Anterior vena cava (tissue), 1 donor: Measurements from ENCODE around the gene SLC49A4.

DNA sequence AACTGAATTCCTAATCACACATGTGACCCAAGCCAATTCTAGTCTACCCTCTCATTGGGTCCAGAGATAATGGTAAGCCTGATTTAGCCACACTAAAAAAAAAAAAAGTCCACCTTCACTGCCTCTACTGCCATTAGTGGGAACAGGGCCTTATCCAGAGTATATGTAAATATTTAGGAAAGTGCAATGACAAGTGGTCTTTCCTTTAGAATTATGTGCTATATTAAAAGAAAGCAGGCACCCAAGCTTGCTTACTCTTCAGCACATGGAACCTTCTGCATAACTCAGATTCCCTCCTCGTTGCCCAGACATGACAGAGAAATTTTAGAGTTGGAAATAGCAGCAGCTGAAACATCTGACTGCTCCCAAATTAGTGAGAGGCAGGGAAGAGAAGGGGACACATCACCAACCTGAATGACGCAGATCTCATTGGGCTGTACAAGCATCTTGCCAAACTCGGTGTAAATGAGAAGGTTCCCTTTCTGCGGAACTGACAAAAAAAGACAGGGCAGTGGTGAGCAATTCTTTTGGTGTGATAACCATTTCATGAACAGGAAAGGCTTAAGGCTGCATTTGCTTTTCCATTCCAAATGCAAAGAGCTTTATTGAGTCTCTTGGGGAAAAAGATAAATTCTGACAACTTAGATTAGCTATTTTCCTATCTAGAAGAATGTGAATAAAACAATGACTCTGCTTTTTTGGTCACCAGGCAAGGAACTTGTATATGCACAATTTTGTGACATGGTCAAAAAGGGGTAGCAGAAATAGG lies 35.3 kb downstream of the HGD start:
- PRO-cap = no peak

GRCh38 chr3:120683162-120683645 lies 1.2 kb upstream of the HGD start:
- PRO-cap = no peak

GRCh38 chr3:120693639-120694165 lies 11.7 kb upstream of the HGD start:
- PRO-cap = no peak

- PRO-cap = no peak
Observed at GRCh38 chr3:120833337-120833829, 74.6 kb upstream of the STXBP5L start.

DNA sequence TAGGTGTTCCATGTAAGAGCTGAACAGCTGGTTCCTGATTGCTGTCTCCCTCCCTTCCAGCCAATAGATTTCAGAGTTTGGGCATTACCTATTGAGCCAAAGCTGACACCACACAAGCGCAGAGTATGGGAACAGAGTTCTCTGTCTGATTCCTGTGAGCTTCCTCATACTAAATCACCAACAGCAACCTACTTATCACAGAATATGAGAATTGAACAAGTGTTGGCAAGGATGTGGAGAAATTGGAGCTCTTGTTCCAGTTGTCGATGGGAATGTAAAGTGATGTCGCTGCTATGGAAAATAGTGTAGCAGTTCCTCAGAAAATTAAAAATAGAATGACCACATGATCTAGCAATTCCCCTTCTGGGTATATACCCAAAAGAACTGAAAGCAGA lies 33.3 kb downstream of the CD86 start:
- PRO-cap = no peak

DNA sequence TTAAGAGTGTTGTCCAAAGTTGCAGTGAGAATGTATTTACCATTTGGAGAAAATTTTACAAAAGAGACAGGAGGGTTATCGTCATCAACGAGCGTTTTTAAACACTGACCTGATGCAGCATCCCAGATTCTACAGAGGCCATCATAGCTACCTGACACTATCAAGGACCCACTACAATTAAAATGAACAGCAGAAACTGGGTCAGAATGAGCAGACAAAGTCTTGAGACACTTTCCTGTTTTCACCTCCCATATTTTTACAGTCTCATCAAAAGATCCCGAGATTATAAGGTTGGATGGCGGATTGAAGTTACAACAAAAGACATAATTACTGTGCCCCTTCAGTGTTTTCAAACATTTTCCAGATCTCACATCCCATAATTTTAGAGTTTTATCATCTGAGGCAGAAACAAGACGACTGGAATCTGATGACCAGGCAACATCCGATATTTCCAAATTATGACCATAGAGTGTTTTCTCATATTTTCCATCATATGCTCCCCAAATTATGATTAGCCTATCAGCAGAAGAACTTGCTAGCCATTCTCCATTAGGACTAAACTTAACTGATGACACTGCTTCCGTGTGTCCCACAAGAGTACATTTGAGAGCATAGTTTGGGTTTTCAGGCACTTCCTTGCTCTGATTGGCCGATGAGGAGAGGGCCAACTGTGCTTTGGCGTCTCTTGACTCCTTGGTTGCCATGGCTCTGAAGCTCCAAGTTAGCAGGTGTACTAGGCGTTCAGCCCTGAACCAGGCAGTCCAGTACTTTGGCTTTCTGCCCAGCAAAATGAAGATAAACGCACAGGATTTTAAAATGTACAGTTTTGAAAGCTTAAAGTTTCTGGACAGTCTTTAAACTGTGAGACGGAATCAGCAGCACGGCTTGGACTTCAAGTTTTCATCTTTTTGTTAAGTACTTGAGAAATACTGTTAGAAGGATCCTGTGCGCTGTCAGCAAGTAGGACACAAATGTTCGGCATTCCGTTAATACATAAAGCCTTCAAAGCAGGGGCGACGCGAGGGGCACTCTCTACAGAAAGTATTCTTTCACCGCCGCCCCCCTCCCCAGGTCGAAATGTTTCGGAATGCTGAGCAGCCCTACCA lies 684 bp downstream of the WDR5B start:
- PRO-cap = no peak

- PRO-cap = no peak
Observed at GRCh38 chr3:122443452-122444262, 27.8 kb upstream of the WDR5B start.

DNA sequence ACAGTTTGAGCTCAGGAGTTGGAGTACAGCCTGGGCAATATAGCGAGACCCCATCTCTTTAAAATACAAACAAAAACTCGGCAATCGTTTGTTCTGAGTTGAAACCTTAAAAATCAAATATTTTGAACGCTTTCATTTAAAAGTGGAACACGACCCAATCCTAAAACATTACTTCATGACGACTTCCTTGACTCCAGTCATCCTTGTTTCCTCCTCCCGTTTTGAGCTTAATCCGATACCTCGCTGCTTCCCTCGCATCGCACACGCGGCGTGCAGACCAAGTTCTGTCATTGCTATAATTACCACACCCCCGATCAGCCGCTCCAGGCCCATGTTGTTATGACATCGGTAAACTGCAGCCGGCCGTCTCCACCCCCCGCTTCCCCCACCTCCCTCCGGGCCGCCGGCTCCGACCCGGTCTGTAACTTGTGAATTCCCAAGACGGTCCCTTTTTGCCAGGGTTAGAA lies 864 bp downstream of the KPNA1 start:
- PRO-cap = bidirectional peak, plus-strand start at position 358 of the sequence, minus-strand start at position 286 of the sequence

DNA sequence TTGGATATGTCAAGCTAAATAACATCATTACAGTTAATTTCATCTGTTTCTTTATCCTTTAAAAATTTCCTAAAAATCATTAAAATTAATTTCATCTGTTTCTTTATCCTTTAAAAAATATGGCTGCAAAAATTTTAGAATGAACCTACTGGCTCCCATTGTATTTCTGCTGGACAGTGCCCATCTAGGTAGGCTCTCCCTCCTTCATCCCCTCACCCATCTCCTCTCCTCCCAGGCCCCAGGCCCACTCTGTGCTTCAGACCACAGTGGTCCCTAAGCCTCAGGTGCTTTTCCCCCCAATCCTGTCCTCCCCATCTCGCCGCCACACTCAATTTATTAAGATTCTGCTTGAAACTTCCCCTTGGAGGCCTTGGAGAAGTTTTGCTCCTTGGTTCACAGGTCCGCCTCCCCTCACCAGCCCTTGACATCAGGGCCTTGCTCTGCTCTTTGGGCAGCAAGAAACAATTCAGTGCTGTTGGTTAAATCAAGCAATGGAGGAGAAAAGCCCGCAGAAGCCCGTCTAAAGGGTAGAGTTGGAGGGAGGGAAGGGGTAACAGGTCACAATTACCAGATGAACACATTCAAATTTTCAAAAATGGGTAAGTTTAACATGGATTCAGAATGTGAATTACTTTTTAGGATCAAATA lies 568 bp downstream of the PARP9 start:
- PRO-cap = no peak

- PRO-cap = no peak
Observed at GRCh38 chr3:122575917-122577108, 1.1 kb upstream of the PARP15 start.

DNA sequence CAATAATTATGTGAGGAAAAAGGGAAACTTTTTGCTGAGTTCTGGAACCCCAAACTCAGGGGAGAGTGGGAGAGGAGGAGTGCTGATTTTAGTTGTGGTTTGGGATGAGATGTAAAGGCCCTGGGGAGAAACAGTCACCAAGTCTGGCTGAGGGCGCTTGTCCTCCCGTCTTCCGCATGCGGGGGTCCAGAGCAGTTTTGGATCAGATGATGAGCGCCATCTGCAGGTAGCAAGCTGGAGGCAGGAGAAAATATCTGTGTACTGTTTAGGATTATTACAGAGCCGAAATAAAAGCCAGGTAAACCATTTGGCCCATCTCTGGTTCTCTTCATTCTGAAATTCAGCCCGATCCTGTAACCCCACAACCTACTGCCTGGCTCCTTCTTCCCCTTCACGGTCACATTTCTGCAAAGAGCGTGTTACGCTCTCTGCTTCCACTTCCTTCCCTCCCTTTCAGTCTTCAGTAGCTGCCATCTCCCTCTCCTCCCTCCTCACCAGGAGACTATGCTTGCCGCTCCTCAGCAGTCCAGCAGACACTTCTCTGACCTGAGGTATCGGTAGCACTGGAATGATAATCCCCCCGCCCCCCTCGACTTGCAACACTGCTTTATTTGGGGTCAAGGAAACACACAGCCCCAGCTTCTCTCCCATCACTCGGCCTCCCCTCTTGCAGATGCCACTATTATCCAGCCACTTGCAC lies 1.4 kb upstream of the PARP14 start:
- PRO-cap = unidirectional peak, minus-strand start at position 395 of the sequence

DNA sequence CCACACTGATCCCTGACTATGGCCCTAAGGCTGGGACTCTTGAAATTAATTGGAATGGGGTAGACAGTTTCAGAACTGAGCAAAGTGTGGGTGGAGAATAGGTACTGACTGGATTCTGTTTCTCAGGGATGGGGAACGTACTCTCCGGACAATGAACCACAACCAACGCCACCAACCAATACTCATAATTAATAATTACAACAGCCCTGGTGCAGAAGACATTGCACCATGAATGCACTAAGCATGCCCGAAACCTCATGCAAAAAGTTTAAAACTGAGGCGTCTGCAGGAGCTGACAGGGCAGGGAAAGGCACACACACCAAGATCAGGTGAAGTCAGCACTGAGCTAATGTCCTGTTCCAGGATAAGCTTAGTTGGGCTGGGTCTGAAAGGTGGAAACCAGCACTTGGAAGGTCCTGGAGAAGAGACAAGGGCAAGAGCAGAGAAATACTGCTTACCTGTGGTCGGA lies 8.0 kb downstream of the PARP14 start:
- PRO-cap = no peak

GRCh38 chr3:122761922-122762291 lies 31.7 kb downstream of the HSPBAP1 start:
- PRO-cap = no peak

DNA sequence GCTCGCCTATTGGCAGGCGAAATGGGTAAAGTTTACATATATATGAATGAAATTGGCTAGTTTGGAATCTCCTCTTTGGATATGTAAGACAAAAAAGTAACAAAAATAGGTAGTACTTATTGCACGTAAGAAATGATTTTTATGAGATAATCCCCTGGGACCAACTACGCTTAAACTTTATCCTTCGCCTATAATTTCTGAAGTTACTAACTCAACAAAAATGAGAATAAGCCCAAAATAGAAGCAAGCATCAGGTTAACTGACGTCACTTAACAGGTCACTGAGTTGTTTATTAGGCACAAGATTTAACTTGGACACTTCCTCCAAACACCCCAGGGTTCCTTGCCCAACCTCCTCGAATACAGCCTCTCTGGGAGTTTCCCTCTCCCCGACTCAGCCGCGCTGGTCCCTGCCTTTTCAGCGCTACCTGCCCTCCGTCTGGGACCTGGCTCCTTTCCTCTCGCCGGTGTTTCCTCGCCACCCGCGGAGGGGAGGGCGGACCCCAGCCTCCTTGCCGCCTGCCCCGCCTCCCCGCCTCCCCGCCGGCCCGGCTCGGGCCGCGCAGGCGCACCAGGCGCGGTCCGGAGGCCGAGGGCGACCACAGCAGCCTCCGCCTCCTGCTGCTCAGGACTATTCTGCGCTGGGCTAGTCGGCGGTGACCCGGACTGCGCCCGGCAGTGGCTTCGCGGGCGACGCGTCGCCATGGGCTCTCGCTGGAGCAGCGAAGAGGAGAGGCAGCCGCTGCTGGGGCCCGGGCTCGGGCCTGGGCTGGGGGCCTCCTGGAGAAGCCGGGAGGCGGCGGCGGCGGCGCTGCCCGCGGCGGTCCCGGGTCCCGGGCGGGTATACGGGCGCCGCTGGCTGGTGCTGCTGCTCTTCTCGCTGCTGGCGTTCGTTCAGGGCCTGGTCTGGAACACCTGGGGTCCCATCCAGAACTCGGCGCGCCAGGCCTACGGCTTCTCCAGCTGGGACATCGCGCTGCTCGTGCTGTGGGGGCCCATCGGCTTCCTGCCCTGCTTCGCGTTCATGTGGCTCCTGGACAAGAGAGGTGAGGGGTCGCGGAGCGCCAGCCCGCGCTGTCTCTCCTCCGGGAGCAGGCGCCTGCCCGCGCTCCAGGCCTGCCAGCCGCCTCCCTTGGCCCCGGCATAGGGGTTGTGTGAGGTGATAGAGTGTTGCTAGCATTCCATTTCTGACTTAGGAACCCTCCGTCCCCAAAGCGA lies at the start of gene SLC49A4:
Gene SLC49A4 (plus strand): TSS at position 579 of the 1,217 bp plus-strand sequence.
- PRO-cap = unidirectional peak, plus-strand start at position 396 of the sequence; bidirectional peak, plus-strand start at position 584 of the sequence, minus-strand start at position 538 of the sequence; unidirectional peak, minus-strand start at position 1,133 of the sequence

GRCh38 chr3:122889815-122890594 lies 95.1 kb downstream of the SLC49A4 start:
- PRO-cap = no peak

DNA sequence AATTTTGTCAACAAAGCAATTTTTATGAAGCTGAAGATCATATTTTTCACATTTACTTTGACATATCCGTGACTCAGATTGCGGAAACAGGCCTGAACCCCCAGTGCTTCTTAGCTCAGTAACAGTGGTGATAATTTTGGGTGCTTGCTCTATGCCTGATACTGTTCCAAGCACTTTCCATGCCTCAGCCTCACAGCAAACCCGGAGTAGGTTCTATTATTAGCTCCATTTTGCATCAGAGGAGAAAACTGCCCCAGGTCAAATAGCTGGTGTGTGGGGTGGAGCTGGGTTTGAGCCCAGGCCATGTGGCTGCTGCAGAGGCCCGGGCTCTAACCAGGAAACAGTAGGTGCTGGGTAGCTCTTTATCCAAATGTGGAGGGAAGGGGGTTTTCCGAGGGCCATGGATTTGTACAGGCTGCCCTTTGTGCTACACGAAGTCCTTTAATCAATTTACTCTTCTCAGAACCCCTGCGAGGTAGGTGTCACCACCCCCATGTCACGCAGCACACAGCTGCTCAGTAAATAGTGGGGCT lies 99.1 kb downstream of the SLC49A4 start:
- PRO-cap = no peak

DNA sequence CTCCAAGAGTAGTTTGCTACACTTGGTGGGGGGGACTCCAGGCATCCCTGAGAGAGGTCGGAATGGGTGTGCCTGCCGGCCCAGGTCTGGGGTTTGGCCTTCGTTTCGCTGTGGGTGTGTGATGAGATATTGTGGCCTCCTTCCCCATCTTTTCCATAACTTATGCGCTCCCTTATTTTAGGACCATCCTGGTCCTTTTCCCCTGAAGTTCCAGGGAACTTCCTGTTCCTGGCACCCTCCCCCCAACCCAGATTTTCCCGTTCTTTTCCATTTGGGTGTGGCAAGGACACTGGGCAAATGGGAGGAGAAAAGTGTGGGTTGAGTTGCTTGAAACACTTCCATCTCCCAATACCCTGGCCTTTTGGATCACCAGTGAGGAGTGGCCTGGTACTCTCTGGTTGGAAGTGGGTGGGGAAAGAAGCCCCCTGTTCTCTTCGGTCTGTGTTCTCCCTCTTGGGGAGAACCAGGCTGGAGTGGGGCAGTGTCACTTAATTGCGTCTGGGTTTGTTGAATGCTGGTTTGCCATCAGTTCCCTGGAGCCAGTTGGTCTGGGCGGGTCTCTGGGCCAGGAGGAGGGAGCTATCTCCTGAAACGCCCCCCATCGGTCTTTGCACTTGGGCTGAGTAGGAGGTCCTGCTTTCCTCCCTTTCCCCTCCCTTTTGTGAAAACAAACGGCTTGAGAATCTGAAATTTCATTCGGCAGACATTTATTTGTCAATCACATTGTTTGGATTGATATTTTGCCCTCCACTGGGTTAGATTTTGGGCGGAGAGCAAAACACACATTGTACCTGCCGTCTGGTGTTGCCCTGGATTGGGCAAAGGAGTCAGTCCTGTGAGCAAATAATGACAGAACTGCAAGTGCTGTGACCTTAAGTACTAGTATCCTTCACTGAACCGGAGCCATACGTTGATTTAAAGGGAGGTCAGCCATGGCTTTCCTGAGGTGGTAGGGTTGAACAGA lies 1.4 kb downstream of the PDIA5 start:
- PRO-cap = no peak

DNA sequence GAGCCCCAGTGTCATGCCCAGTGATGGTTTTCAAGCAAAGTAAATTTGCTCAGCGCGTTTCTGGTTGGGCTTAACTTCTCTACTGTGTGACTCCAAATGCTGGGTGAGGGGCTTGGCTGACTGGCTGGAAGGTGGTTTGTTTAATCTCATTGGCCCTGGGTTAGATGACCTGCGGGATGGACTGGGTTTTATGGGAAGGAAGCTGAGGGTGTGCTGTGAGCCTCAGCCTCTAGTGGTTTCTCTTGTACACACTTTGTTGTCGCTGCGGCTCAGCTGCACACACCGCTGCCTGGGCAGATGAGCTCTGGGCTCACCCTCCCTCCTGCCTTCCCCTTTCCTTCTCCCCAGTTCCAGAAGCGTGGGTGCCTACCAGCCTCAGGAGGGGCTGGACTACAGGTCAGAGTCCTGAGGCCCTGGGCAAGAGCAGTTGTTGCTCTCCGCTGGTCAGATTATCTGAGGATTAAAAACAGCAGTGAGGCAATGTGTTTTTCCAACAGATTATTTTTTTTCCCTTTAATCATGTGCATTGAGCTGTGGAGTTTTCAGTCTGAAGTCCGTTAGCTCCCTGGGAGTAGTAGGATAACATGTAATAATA lies 18.6 kb downstream of the PDIA5 start:
- PRO-cap = no peak

GRCh38 chr3:123123758-123124496 lies 57.1 kb downstream of the PDIA5 start:
- PRO-cap = no peak

GRCh38 chr3:123386493-123387153 lies 62.3 kb downstream of the ADCY5 start:
- PRO-cap = no peak